NT2/D1 (cell line): ENCODE data around the gene H2BC1.

GRCh38 chr6:24663129-24663693 lies 3.5 kb downstream of the TDP2 start:
- RRBS, 2 experiments, result no CpG with 5 or more reads among the region's 3 CpGs

GRCh38 chr6:24717656-24718492 lies 1.1 kb downstream of the C6orf62 start:
- RRBS, 2 experiments, result no CpG with 5 or more reads among the region's 5 CpGs

GRCh38 chr6:24877154-24877491 lies 58.6 kb downstream of the RIPOR2 start:
- RRBS, 2 experiments, result no CpG with 5 or more reads among the region's 5 CpGs

DNA sequence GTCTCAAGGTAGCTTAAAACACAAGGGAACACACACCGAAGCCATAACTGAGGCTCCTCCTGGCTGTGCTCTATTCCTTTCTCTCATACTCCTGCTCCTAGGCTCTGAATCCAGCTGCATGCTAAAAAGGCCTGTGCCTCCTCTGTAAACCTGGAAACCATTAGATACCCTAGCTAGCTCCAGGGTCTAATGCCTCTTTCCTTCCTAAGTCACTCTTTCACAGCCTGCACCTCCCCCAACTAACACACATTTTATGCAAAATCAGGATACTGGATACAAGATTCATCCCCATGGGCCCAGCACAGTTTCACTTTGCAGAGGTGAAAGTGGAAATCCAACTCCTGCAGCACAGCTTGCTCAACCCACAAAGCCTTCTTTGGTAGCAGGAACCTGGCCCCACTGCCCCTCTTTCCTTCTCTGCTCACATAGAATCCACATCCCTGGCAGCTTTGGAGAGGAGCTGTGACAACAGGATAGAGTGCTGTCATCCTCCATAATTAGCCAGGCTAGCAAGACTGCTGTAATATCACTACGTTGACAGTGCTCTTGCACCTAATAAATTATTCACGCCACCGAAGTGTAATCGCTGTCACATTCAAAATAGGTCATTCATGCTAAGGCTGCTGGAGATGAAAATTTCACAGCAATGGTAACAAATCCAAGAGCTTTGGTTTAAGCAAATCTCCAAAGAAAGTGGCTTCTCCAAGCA lies 16.9 kb downstream of the RIPOR2 start:
- RRBS, 2 experiments, result no CpG with 5 or more reads among the region's 5 CpGs

DNA sequence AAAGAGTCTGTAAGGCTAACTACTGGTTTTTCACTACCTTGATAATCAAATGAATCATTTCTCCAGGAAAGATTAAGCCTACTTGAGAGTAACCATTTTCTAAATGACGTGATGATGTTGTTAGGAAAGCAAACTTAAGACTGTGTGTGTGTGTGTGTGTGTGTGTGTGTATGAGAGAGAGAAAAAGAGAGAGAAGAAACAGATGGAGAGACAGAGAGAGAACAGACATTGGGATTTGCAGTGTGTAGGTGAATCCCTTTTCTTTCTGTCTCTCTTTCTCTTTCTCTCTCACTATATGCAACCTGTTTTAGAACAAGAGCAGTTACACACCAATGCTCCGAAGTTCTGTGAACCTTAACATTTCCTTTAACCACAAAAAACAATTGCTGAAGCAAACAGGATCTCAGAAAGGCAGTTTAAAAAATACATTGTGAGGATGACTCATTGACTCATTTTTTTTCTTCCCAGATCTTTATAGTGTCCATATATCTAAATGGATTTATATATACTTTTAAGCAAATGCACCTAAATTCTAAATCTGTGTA lies 3.5 kb downstream of the RIPOR2 start:
- RRBS, 2 experiments, result no CpG with 5 or more reads among the region's 2 CpGs

- RRBS, 2 experiments, result no CpG with 5 or more reads among the region's 7 CpGs
These were observed 16.2 kb upstream of the RIPOR2 start for GRCh38 chr6:24951719-24952656.

- RRBS, 2 experiments, result no CpG with 5 or more reads among the region's 2 CpGs
These were observed 45.1 kb upstream of the RIPOR2 start for GRCh38 chr6:24980810-24981373.

DNA sequence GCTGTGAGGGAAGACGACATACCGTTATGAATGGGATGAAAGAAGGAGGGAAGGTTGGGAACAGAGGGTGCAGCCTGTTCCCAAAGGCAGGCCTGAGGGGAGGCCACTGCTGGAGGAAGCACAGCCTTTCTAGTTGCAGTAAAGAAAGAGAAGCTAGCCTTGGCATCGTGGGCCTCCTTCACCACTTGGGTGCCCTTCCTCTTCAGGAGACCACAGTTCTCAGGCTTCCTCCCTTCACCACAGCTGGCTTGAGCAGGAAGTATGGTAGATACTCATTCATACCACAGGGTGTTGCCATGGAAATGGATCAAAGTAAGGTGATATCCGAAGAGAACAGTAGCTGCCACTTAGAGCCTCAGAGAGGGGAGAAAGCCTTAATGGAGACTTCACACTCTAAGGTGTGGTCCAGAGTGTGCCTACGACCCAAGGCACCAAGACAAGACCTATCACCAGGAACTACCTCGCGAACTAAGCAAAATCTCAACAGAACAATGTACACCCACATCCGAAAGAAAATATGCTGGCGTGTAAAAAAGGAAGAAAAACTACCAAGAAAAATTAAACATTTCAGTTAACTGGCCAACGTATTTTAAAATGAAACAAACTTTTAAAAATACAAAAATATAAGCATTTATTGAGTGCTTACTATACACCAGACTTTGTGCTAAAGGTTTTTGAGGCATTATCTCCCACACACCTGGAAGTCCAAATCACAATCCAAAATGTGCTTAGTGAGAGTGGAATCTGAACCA lies 120.5 kb upstream of the RIPOR2 start:
- RRBS, 2 experiments, result no CpG with 5 or more reads among the region's 10 CpGs

DNA sequence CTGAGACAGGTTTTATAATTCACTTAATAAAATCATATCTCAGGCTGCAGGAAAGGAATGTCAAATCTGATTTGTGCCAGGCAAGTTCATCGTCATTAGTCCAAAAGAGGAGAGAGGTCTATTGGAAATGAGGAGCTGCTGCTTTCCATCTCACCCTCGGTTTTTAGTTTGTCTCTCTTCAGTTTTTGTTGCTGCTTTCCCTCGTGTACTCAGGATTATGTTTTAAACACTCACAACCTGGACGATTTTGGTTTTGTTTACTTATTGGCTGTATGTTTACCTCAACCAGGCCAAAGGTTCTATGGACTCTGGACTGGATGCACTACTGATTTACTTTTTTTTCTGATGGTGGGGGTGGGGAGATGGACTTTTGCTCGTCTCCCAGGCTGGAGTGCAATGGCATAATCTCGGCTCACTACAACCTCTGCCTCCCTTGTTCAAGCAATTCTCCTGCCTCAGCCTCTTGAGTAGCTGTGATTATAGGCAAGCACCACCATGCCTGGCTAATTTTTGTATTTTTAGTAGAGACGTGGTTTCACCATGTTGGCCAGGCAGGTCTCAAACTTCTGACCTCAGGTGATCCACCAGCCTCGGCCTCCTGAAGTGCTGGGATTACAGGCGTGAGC lies 148.0 kb upstream of the RIPOR2 start:
- RRBS, 2 experiments, result no CpG with 5 or more reads among the region's 9 CpGs

GRCh38 chr6:25137414-25137911 lies 141.7 kb upstream of the CARMIL1 start:
- RRBS, 2 experiments, result no CpG with 5 or more reads among the region's 7 CpGs

DNA sequence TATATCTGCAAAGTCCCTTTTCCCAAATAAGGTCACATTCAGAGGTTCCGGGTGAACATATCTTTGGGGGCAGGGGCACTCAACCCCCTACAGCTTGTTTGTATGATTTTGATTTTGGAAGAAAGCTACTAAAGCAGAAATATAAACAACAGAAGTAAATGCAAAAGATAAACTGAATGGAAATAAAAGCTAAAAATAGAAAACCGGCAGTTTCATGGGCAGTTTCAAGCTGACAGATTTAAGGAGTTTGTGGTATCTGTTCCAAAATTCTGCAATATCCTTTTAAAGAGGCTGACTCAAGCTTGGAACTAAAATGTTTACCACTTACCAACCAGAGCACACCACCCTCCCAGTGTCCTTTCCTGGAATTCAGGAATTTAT lies 100.0 kb upstream of the CARMIL1 start:
- RRBS, 2 experiments, result no CpG with 5 or more reads among the region's 2 CpGs

DNA sequence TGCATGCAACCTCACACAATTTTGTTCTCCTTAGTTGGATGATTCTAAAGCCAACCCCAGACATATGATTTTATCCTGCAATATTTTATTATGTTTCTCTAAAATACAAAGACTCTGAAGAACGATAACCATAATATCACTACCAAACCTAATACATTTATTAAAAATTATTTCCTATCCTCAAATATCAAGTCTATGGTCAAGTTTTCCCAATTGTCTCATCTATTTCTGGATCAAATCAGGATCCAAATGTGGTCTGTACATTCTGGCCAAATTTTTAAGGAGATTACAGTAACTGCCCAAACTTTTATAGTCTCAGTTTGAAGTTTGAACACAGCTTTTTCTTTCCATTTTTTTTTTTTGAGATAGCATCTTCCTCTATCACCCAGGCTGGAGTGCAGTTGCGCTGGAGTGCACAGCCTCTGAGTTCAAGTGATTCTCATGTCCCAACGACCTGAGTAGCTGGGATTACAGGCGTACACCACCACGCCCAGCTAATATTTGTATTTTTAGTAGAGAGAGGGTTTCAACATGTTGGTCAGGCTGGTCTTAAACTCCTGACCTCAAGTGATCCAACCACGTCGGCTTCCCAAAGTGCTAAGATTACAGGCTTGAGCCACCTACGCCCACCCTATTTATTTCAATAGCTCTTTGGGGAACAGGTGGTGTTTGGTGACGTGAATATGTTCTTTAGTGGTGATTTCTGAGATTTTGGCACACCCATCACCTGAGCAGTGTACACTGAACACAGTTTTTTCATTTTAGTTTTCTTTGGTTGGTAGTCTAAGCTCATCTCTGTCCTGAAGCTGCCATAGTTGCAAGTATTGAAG lies 85.0 kb upstream of the CARMIL1 start:
- RRBS, 2 experiments, result no CpG with 5 or more reads among the region's 9 CpGs

- RRBS, 2 experiments, result no CpG with 5 or more reads among the region's 6 CpGs
These were observed 50.7 kb downstream of the CARMIL1 start for GRCh38 chr6:25329831-25330371.

DNA sequence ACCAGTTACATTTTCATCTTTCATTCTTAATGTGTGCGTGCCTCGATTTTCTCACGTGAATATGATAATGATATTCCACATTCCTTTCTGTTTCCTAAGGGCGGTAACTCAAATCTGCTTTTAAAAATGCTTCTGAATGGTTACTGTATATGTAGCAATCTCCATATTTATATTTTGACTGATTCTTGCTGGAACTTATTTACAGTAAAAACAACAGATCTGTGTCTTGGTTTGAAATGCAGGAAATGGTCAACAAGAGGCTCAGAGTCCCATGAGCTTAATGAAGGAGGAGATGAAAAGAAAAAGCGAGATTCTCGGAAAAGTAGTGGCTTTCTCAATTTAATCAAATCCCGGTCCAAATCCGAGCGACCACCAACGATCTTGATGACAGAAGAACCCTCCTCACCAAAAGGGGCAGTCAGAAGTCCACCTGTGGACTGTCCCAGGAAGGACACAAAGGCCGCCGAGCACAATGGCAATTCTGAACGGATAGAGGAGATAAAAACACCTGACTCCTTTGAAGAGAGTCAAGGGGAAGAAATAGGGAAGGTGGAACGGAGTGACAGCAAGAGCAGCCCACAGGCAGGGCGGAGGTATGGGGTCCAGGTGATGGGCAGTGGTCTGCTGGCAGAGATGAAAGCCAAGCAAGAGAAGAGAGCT lies 51.8 kb upstream of the SCGN start:
- RRBS, 2 experiments, result no CpG with 5 or more reads among the region's 15 CpGs

DNA sequence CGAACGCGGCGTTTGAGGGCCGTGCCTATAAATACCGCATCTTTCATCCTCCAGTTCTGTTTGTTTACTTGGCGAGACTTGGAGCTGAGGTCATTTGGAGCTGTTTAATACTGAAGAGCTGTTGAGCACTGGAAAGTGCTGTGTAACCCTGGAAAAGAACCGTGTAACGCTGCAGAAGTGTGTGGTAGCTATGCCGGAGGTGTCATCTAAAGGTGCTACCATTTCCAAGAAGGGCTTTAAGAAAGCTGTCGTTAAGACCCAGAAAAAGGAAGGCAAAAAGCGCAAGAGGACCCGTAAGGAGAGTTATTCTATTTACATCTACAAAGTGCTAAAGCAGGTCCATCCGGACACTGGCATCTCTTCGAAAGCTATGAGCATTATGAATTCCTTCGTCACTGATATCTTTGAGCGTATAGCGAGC lies at the start of gene H2BC1:
H2BC1 (plus strand) TSS at position 59 of the 421 bp plus-strand sequence.
- RRBS, 2 experiments, result no CpG with 5 or more reads among the region's 18 CpGs

- RRBS, 2 experiments, result no CpG with 5 or more reads among the region's 6 CpGs
These were observed 987 bp downstream of the SLC17A1 start for GRCh38 chr6:25830844-25831286.

DNA sequence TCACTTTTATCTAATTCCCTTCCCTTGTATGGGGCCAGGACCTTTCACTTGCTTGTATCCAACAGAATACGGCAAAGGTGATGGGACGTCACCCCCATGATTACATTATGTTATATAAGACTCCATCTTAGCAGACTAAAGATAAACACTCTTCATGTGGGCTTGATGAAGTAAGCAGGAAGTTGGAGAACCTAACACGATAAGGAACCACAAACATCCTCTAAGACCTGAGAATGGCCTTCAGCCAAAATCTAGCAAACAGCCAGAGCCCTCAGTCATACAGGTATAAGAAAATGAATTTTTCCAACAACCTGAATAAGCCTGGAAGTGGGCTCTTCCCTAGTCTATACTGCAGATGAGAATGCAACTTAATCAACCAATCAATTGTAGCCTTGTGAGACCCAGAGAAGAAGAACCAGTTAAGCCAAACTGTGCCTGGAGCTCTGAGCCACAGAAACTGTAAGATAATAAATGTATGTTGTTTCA lies 7.9 kb downstream of the SLC17A3 start:
- RRBS, 2 experiments, result no CpG with 5 or more reads among the region's 3 CpGs

GRCh38 chr6:26030908-26031145 lies 1.1 kb downstream of the H3C2 start:
- RRBS, 2 experiments, result no CpG with 5 or more reads among the region's 1 CpG

DNA sequence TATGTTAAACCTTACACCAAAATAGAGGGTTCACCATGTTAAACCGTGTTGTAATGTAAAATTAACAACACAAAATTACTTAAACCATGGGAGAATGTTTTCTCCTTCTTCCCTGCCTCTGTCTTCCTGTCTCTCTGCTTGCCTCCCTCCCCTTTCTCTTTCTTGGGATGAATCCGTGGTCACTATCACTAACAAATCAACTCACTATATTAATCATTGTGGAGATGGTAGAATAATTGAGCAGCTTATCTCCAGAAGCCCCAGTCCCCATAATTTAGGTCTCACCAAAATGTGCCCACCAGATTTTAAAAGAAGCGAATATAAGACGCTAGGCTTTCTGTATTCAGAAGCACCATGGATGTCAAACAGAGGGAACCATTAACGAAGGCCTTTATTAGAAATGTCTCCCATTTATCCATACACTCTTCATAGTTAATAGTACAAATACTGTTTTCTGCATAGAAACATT lies 1.8 kb downstream of the H1-2 start:
- RRBS, 2 experiments, result no CpG with 5 or more reads among the region's 5 CpGs

DNA sequence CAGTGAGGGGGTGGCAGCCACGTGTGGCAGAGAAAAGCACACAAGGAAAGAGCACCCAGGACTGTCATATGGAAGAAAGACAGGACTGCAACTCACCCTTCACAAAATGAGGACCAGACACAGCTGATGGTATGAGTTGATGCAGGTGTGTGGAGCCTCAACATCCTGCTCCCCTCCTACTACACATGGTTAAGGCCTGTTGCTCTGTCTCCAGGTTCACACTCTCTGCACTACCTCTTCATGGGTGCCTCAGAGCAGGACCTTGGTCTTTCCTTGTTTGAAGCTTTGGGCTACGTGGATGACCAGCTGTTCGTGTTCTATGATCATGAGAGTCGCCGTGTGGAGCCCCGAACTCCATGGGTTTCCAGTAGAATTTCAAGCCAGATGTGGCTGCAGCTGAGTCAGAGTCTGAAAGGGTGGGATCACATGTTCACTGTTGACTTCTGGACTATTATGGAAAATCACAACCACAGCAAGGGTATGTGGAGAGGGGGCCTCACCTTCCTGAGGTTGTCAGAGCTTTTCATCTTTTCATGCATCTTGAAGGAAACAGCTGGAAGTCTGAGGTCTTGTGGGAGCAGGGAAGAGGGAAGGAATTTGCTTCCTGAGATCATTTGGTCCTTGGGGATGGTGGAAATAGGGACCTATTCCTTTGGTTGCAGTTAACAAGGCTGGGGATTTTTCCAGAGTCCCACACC lies 3.5 kb downstream of the HFE start:
- RRBS, 2 experiments, result no CpG with 5 or more reads among the region's 6 CpGs